Sigmoid colon (tissue), 4 donors: ENCODE data around the genes TXNRD2, RANBP1 and DGCR6L.

DNA sequence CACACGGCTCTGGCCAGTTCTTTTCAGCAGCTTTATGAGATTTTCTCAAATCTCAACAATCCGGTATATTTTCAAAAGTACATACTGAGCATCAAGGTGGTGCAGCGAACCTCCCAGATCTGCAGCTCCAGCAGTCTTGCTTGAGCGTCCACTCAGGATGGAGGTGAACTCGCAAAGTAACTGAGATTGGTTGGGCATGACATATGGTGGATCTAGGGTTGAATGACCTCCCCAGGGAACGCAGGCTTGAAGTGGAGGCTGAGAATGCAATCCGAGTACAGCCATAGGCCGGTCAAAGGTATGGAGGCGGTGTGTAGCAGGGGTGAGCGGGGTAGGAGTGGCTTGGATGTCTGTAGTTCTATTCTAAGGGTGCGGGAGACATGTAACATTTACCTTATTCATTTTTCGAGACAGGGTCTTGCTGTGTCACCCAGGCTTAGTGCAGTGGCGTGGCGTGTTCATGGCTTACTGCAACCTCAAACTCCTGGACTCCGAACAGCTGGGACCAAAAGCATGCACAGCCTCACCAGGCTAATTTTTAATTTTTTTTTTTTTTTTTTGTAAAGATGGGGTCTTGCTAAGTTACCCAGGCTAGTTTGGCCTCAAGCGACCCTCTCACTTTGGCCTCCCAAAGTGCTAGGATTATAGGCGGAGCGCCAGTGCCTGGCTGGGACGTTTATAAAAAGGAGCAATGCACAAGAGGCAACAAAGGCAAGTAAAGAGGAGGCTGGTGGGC lies 685 bp upstream of the C22orf39 start:
- PRO-cap = no peak
- RAMPAGE, long total RNA, 4 experiments = no peak in any of the 4 experiments

GRCh38 chr22:19477985-19478746 lies 827 bp downstream of the UFD1 start:
- PRO-cap = no peak
- RAMPAGE, long total RNA, 4 experiments = no peak in any of the 4 experiments

DNA sequence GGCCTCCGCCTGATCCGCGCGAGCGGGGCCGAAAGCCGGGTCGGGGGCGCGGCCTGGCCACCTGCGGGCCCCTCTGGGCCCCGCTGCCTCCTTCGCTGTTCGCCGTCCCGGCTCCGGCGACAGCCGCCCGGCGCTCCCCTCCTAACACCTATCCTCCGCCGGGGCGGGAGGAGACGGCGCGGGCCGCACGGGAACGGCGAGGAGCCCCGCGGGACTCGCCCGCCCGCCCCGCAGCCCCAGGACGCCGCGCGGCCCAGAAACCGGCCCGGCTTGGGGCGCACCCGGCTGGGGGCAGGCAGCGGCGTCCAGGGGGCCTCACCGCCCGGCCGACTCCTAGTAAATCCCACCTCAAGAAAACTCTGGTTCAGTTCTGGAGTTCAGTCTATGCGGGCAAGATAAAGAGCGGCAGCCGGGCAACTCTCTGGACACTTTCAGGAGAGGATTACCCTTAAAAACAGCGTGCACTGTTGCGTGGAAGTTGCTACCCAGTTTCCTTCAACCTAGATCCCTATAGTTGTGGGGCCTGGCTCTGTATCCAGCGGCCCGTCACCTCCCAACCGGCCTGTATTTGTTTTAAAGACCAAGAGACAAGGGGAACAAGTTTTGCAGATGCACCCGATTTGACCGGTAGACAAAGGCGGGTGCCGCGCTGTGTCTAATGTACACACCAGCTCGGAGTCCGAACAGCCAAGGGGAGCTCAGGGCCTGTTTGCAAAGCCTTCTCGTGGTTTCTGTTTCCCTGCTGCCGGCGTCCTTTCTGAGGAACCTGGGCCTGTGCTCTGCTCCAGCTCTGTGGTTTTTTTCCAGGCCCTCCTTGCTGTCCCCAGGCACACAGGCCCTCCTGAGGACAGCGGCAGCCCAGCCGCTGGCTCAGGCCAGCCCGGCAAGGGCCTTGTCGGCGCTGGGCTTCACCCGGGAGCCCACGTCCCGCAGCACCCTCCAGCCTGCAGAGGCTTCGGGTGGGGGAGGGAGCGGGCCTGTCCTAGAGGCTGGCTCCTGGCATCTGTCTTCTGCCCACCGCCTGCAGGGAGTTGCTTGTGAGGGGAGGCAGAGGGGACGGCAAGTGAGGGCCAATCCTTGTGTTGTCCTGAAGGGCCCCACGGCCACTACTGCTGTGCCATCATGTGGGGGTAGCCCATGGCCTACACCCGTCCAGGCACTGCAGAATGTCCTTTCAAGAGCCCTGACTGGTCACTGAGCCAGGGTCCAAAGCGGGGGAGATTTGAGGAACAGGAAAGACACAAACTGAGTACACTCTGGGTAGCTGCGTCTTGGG lies 1.2 kb downstream of the TBX1 start:
- PRO-cap = no peak
- RAMPAGE, long total RNA, 4 experiments = no peak in any of the 4 experiments

- PRO-cap = no peak
- RAMPAGE, long total RNA, 4 experiments = no peak in any of the 4 experiments
Observed at GRCh38 chr22:19892531-19892856, 37.8 kb upstream of the GNB1L start.

DNA sequence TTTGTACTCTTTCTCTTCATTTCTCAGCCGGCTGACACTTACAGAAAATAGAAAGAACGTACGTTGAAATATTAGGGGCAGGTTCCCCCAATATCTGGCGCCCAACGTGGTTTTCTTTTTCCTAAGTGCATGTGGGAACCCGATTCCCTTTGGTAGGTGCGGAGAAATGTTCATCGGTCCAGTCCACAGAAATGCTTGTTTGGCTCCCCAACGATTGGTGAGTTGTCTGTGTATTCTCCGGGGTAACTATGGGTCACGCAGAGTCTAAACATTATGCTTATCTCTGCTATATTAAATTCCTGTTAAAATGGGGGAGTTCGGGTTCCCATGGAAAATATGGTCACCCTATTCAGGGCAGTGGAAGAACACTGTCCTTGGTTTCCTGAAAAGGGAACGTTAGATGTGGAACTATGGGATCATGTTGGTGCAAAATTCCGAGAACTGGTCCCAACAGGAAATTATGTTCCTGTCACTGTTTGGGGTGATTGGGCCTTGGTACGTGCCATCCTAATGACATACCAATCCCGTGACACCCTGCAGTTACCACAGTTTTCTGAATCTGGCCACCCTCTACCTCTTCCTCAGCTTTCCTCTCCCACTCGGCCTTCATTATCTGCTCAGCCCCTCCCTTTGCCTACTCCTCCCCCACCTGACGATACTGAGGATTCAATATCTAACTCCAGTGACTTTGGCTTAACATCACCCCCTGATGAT lies 5.7 kb upstream of the COMT start:
- PRO-cap = no peak
- RAMPAGE, long total RNA, 4 experiments = no peak in any of the 4 experiments

DNA sequence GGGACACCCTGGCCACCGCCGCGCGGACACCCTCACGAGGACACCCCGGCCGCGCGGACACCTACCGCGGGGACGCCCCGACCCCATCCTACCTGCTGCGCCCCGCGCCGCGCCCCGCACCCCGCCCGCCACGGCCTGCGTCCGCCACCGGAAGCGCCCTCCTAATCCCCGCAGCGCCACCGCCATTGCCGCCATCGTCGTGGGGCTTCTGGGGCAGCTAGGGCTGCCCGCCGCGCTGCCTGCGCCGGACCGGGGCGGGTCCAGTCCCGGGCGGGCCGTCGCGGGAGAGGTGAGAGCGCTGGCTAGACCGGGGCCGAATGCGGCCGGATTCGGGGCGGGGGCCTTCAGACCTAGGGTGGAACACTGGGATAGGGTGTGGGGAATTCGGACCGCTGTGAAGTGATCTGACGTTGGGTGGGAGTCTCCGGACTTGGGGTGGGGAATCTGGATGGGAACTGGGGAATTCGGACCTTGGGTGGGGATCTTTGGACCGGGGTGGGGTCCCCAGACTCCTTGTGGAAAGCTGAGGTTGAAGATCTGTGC lies at the start of gene TXNRD2:
TSS of gene TXNRD2 (minus strand) at position 210 of the 543 bp plus-strand sequence.
- PRO-cap = unidirectional peak, plus-strand start at position 194 of the sequence; unidirectional peak, plus-strand start at position 273 of the sequence
- RAMPAGE, long total RNA, 4 experiments = start-site peak on the plus strand in 3 of 4 experiments, centred at position 230 of the sequence, 188 to 259 reads per replicate

DNA sequence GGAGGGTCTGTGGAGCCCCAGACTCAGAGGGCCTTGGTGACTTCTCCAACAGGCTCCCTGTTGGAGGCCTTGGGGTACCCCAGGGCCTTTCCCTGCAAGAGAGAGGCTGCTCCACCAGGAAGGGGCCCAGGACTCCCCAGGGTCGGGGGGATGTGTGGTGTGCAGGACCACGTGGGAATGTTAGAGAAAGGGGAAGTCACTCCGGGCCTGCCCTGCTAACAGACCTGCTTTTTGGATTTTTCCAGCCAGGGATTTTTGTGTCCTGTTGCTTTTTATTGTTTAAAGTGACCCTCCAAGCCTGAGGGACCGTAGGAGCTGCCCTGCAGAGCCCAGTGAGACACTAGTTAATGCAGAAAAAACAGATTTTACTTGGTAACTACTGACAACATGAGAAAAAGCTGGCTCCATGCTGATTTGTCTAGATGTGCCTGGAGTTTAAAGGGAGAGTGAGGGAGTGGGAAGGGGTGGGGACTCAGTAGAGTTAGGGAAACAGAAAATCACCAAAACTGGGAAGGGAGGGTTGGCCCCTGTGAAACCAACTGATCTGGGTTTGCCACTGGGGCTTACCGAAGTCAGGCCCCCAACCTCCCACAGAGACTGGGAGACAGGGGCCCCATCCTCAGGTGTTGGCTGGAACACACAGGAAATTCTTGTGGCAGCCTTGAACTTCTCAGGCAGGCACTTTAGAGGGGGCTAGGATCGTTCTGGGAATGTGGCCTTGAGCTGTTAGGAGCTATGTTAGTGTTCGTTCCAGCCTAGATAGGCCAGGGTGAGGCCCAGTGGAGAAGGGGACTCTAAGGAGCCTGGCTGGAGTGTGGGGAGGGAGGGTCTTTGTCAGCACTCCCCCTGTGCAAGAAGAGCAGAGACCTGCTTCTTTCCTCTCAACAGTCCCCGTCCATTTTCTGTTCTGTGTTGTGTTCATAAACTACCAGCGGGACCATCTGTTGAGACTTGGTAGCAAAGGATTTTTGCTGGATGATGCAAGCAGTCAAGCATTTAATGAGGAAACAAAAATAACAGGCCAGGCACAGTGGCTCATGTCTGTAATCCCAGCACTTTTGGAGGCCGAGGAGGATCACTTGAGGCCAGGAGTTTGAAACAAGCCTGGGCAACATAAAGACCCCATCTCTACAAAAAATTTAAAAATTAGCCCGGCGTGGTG lies 1.1 kb upstream of the TXNRD2 start:
- PRO-cap = bidirectional peak, plus-strand start at position 538 of the sequence, minus-strand start at position 424 of the sequence; unidirectional peak, minus-strand start at position 953 of the sequence
- RAMPAGE, long total RNA, 4 experiments = no peak in any of the 4 experiments

GRCh38 chr22:19960655-19961987 lies 19.5 kb upstream of the TXNRD2 start:
- PRO-cap = no peak
- RAMPAGE, long total RNA, 4 experiments = no peak in any of the 4 experiments

DNA sequence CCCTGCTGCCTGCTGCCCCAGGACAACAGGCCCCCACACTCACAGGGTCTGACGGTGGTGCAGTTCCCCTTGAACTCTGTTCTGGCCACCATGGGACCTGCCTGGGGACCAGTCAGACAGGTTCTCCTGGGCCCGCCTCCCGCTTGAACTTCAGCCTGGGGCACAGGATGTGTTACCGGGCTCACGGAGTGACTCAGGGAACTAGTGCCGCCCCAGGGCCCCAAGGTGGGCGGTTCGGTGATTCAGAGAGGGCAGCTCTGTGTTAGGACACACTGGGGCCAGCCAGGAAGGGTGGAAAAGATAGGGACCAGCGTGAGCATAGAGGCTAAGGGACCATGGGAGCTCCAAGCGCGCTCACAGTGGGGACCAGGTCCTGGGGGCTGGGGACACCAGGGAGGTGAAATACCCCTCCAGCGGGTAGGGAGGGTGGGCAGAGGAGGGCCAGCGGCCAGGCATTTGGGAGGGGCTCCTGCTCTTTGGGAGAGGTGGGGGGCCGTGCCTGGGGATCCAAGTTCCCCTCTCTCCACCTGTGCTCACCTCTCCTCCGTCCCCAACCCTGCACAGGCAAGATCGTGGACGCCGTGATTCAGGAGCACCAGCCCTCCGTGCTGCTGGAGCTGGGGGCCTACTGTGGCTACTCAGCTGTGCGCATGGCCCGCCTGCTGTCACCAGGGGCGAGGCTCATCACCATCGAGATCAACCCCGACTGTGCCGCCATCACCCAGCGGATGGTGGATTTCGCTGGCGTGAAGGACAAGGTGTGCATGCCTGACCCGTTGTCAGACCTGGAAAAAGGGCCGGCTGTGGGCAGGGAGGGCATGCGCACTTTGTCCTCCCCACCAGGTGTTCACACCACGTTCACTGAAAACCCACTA lies 21.6 kb upstream of the TXNRD2 start:
- PRO-cap = no peak
- RAMPAGE, long total RNA, 4 experiments = no peak in any of the 4 experiments

DNA sequence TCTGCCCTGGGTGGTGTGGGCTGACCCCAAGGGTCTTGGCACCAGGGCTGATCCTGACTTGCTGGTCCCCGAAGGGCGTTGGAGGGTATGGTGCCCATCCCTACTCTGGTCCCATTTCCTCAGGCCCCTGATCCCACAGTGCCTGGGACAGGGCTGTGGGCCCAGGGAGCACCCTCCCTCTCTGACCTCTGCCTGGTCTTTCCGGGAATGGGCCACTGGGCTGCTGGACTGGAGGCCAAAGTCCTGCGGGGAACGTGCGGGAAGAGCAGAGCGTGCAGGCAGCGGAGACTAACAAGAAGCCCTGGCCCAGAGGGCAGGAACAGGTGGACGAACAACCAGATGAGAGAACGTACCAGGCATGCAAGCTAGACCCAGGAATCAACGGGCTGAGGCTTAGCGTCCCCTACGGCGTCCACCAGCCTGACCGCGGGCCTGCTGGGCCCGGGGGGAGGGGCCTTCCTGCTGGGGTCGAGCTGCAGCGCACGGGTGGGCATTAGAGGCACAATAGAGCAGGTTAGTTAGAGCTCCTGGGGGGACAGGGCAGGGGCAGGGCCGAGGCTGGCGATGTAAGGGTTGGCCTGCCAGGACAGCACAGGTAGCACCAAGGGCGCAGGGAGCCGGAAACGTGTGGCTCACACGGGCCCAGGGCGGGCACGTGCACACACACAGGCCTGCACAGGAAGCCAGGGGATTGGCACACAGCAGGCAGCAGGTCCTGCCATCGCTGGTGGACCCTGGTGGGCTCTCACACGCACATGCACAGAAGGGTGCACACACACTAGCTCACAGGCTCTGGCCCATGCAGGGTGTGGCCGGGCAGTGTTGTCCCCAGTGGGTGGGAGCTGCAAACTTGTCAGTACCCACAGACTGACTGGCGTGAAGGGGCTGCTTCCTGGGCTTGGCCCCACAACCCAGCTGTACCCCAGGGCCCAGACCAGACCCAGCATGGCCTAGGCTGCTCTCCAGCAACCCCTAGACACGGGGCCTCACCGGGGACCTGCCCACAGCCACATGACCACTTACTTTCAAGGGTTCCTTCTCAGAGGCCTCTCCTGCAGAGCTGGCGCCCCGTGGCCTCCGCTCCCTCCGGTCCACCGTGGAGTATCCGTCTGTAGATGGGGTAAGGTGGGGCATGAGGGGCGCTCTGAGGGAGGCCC lies 29.6 kb upstream of the TXNRD2 start:
- PRO-cap = no peak
- RAMPAGE, long total RNA, 4 experiments = no peak in any of the 4 experiments

DNA sequence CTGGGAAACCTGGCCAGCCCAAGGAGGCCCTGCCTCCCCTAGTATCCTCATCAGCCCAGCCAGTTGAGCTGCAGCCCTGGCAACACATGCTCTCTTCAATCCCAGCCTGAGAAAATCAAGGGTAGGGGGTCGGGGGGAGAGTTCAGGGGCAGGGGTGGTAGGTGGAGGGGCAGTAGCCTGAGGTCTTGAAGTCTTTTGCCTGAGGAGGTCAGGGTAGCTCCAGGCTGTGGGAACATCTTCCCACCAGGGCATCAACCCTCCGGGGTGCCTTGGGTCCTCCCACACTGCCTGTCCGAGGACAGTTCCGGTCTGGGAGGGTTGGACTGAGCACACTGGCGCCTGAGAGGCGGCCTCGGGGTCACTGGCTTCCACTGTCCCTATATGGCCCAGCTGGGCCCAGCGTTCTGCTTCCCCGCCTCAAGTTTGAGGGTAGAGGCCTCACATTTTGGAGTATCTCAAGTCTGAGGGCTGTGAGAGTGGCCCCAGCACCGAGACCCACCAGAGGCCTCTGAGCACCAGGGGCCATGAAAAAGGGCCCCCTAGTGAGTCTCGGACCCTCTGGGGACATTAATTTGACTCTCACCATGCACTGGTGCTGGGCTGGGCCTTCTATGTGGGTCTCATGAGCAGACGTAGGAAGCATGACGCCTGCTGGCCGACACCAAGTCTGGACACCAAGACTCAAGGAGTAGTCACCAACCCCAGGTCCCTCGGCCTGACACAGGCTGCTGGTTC lies 27.7 kb downstream of the ARVCF start:
- PRO-cap = no peak
- RAMPAGE, long total RNA, 4 experiments = no peak in any of the 4 experiments

GRCh38 chr22:20021432-20022449 lies 831 bp downstream of the TANGO2 start:
- PRO-cap = unidirectional peak, minus-strand start at chr22:20021954
- RAMPAGE, long total RNA, 4 experiments = no peak in any of the 4 experiments

GRCh38 chr22:20083101-20083741 lies 3.2 kb downstream of the DGCR8 start:
- PRO-cap = no peak
- RAMPAGE, long total RNA, 4 experiments = no peak in any of the 4 experiments

DNA sequence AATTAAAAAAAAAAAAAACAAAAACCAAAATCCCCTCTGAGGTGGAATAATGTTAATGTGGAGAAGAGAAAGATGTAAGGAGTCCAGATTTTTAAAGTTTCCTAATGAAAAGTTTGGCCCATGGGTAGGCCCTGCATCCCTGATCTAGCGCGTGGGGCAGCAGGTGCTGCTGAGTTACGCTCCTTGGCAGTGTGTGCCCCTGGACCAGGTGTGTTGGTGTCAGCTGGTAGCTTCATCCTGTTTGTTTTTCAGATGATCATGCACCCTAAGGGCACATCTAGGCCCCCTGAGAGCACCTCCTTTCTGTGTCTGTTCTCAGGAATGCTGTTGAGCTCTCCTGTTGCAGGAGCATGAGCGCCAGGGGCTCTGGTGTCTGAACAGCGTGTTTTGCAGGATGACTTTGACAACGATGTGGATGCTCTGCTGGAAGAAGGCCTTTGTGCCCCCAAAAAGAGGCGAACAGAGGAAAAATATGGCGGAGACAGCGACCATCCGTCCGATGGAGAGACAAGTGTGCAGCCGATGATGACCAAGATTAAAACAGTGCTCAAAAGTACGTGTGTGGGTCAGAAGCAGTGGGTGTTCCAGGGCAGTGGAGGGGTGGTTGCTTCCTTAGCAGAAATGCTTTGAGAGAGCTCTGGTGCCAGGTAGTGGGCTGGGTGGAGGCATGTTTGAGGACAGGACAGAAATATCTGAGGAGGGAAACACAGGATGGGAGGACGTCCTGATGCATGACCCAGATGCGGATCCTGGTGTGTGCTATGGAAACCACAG lies 6.9 kb downstream of the DGCR8 start:
- PRO-cap = no peak
- RAMPAGE, long total RNA, 4 experiments = start-site peak on the plus strand in 1 of 4 experiments, centred at position 343 of the sequence, 17 reads per replicate

DNA sequence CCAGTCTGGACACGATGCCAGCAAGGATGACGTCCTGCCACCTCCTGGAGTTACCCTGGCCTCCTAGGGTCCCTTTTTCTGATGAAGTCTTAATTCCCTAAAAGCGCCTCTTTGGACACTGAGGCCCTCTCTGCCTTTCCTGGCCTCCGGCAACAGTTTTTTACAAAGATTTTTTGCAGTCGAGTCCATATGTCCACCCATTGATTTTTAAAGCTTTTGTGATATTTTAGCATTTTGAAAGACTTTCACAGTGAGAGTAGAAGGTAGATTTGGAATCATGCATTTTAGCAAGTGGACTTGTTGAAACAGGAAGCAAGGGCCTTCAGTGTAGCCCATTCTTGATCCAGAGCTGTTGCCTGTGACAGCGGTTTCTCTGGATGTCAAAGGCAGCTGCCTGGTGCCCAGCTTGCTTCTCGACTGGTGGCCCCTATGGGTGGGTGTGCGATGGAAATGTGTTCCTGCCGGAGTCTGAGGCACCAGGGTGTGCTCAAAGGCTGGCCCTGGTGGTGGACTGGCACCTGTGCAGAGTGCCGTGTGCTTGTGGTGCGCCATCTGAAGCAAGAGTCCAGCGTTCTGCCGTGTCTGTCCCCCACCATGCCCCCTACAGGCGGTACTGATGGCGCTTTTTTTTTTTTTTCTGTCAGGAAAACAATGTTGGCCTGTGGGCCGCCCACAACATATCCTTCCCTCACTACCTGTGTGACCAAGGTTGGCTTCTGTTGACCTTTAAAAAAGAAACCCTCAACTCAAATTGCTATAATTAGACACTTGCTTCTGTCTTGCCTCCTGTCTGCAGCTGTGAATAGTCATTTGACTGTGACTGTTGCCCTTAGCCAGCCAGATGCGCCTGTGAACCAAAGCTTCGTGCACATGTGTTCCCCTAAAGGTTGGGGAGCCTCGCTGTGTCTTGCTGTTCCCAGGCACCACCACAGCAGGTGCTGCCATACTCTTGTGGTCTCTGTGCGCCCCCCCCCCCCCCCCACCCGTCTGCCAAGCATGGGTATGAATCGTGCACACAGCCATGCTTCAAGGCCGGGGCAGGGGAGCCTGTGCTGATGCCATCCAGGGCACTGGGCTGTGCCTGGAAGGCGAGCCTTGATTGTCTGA lies 4.8 kb upstream of the RANBP1 start:
- PRO-cap = no peak
- RAMPAGE, long total RNA, 4 experiments = no peak in any of the 4 experiments

- PRO-cap = no peak
- RAMPAGE, long total RNA, 4 experiments = no peak in any of the 4 experiments
Observed at GRCh38 chr22:20115876-20116689, at the start of gene RANBP1. TSS of gene RANBP1 (plus strand) at chr22:20116104.

DNA sequence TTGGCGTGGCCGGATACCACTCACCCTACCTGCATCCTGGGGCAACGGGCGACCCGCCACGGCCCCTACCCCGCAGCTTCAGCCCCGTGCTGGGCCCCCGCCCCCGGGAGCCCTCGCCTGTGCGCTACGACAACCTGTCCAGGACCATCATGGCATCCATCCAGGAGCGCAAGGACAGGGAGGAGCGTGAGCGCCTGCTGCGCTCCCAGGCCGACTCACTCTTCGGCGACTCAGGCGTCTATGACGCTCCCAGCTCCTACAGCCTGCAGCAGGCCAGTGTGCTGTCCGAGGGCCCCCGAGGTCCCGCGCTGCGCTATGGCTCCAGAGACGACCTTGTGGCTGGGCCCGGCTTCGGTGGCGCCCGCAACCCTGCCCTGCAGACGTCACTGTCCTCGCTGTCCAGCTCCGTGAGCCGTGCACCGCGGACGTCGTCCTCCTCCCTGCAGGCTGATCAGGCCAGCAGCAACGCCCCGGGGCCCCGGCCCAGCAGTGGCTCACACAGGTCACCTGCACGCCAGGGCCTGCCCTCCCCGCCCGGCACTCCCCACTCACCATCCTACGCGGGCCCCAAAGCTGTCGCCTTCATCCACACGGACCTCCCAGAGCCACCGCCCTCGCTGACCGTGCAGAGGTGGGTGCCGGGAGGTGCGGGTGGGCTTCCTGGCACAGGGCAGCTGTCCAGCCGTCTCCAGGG lies 7.6 kb downstream of the CCDC188 start:
- PRO-cap = no peak
- RAMPAGE, long total RNA, 4 experiments = no peak in any of the 4 experiments

- PRO-cap = no peak
- RAMPAGE, long total RNA, 4 experiments = no peak in any of the 4 experiments
Observed at GRCh38 chr22:20147320-20147931, 3.4 kb downstream of the CCDC188 start.

DNA sequence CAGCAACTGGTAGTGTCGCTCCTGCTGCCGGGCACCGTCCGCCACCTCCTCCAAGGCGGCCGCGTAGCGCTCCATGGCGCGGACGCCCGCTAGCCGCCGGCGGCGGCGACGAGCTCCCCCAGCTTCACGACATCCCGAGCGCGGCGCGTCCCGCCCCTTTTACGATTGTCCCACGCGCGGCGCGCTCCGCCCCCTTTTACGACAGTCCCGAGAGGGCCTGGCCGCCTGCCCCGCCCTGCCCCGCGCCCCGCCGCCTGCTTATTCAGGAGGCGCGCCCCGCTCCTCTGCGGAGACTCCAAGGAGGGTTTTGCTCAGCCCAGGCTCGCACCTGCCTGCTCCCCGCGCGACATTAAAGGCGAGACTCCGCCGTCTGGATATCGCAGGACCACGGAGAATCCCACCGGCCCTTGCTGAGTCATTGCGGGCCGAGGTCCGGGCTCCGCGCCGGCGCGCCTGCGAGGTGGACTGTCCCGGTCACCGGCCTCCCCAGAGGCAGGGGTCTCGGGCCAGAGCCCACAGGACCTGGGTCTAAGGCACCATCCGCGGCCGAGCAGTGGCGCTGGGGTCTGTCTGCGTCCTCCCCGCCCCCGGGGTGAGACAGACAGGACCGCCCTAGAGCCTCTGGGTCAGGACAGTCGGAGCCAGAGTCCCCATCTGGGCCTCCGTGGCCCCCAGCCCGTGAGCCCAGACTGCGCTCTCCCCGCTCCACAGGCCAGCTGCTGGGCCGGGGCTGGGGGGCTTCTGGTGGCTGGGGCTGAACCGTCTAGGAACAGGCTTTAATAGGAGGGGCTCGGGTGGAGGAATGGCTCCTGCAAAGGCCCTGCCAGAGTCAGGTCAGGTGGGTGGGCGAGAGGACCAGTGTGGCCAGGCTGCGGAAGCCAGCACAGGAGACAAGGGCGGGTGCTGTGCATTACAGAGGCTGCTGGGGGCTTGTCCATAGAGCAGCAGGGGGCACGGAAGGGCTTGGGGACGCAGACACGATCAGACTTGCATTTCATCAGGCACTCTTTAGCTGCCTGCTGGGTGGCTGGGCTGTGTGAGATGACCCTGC lies at the start of gene DGCR6L:
TSS of gene DGCR6L (minus strand) at position 147 of the 1,051 bp plus-strand sequence.
- PRO-cap = unidirectional peak, minus-strand start at position 131 of the sequence; unidirectional peak, minus-strand start at position 170 of the sequence
- RAMPAGE, long total RNA, 4 experiments = start-site peak on the minus strand in 4 of 4 experiments, centred at positions 123 to 124 of the sequence, 275 to 401 reads per replicate

DNA sequence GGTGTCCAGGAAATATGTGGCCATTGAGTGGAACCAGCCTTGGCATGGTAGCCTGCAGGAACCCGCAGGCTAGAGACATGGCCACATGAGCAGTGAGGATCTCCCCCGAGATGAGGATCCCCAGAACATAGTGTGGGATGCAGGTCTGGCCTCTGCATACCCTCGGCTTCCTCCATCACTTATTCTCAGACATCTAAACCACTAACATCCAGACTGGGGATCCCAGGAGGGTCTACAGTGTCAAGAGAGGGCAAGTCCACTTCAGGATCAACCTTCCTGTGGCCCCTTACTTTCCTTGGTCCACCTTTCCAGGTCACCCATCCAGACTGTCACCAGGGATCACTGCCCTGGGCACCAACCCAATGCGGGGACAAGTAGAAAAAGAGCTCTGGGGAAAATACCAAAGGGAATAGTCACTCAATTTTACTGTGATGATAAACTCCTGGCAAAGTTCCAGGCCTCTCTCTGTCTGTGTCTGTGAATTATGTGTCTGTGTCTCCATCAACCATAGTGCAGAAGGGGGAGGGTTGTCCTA lies 3.3 kb upstream of the MED15 start:
- PRO-cap = no peak
- RAMPAGE, long total RNA, 4 experiments = no peak in any of the 4 experiments